Measurements from ENCODE around the genes C11orf80, PTPRCAP and NDUFS8.

GRCh38 chr11:66744545-66745645, at the start of gene C11orf80:
TSS of gene C11orf80 (plus strand) at chr11:66744769.
- RRBS, result 3% methylated on average over 35 of the region's 109 CpGs

DNA sequence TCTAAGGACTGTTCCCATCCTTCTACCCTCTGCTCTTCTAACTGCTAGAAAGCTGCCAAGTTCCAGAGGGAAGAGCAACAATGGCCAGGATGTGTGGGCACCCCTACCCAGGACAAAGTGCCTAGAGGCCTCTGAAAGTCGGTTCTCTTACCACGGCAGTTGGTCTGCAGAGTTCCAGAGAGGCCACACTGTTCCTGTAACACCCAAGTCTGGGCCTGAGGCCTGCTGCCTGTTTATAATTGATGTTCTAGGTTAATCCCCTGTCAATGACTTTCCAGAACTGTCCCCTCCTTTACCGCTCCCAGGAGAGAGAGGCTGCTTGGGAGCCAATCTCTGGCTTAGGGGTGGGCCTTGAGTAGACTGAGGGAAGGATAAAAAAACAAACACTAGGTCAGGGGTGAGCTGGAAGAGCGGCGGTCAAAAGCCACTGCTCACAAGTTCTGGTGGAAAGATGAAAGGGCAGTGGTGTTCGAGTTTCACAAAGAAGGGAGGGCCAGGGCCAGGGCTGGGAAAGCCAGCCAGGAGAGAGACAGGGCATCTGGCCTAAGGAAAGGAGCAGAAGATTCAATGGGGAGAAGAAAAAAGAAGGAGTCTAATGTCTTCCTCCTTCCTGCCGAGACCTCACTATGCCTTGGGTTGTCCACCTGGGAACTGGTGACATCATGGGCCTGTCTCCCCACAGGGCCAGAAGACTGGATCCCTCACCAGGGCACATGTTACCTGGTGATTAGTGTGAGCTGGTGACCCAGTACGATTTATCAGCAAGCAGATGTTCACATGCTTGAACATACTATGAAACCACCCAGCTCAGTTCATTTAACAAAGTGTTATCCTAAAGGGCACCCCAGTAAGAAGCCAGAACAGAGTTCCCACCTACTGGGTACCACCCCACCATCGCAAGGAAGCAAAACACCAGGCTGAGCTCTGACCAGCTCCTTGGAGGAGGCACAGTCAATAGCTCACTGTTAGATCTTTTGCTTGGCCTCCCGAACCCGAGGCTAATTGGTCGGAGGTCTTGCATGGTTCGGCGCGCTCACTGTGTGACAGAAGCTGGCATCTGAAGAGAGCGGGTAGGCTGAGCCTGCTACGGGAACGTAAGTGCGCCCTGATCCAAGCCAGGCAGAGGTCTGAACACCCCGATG, 50.1 kb downstream of the PC start:
- RRBS, result no CpG with 5 or more reads among the region's 20 CpGs

DNA sequence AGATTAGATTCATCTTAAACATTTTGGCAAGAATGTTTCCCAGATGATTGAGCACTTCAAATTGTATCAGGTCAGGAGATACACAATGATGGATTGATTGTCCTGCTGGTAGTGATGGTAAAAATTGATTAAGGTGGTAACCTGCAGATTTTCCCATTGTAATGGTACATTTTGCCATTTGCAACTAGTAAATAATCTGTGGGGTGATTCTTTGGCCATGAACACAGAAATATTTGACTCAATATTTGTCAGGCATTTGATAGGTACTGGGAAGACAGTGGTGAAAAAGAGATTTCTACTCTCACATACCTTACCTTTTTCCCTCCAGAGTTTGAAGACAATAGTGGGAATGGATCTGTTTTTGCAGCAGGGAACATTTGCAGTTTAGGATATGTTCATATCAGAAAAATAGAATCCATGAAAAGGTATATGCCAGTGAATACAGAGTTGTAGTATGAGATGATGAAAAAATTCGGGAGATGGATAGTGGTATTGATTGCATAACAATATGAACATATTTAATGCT, 40.5 kb downstream of the KDM2A start:
- RRBS, result no CpG with 5 or more reads among the region's 1 CpG

GRCh38 chr11:67253685-67254760, 12.2 kb upstream of the GRK2 start:
- RRBS, result no CpG with 5 or more reads among the region's 16 CpGs

DNA sequence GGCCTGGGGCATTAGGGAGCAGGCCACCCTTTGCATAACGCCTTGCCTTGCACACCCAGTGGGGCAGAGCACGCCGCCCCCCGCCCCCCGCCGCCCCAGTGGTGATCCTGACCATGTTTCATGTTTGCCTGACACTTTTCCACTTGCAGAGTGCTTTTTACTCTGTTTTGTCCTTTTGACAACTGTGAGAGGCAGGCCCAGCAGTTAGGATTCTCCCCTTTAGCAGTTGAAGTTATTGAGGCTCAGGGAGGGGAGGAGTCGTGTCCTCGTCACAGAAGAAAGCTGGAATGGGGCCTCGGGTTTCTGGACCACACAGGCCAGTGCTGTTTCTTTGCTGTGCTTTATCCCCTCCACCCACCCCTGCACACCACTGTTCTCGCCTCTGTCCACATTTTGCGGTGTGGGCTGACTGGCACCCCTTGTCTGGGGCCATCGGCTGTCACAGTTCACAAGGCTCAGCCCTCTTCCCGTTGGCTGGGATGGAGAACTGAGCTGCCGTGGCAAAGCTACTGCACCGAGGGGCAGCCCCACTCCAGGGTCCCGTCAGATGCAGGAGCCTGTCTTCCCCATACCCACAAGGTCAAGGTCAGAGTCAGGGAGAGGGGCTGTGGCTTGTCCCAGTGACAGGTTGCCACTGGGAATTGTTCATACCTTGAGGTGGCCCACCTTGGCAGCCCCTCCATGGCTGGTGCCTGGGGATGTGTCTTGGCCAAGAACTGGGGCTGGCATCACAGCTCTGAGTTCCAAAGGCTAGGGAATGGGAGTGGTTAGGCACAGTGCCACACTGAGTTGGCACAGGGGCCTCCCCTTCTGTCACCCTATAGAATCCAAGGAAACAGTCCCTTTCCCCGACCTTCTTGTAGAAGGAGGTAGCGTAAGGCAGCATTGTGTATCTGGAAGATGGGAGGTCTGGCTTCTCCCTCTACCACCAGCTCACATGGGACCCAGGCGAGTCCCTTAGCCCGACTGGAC, 3.1 kb downstream of the GRK2 start:
- RRBS, result no CpG with 5 or more reads among the region's 20 CpGs

GRCh38 chr11:67286686-67287381, 2.3 kb upstream of the ANKRD13D start:
- RRBS, result no CpG with 5 or more reads among the region's 5 CpGs

DNA sequence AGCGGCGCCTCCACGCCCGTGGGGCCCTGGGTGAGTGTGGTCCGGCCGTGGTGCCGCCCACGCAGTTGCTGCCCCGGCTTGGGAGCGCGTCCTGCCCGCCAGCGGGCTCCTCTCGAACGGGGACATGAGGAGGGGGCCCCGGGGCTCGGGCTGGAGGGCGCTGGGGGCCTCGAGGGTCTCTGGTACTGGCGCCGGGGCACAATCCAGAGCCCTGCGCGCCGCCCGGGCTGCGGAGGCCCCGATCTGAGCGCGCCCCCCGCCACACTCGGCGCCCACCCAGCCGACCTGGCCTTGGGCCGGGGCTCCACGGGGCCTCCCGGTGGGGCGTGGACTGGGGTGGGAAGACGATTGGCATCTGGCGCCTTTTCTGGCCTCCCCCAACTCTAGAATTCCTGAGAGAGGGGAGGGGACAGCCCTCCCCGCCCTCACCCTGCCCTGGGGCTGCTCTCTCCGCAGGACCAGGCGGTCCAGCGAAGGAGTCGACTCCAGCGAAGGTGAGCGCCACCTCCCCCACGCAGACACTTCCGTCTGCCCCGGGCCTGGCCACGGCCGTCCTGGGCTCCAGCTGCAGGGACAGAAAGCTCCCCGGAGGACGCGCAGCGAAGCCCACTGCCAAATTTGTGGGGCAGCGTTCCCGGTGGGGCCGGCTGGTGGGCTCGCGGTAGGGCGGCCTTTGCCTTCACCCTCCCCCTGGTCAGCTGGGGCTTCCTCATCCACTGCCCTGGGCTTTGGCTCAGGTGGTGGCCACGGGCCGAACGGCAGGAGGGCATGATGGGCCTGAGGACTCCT, 526 bp downstream of the SSH3 start:
- RRBS, result 6% methylated on average over 37 of the region's 64 CpGs

GRCh38 chr11:67372816-67373388, 496 bp downstream of the CLCF1 start:
- RRBS, result under 1% methylated on average over 54 of the region's 78 CpGs

DNA sequence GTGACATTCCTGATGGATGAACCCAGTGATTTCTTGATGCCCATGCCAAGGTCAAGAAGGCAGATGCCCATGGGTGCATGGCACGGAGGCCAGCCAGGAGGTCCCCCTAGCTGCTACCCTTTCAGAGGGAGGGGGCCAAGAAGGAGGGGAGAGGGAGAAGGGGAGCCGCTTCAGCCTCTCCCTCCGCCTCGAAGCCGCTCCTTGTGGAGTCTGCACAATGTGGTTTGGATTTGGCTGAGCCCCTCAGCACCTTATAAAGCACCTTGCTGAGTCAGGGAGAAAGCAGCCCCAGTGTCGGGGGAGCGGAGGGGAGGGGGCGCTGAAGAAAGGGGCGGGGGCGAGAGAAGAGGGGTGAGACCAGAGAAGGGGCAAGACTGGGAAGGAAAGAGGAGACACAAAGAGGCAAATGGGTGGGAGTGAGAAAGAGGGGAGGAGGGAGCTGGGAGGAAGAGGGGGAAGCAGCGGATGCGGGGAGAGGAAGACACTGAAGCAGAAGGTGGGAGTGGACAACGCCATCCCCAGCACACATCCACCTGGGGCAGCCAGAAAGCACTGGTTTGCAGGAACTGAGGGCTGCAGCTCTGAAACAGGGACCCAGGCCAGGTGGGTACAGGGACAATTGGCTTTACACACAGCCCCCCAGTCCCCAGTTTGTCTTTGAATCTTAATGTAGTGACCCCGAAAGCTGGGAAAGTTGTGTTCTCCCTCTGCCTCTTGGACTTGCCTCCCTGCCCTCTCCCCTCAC, 2.3 kb upstream of the CLCF1 start:
- RRBS, result no CpG with 5 or more reads among the region's 14 CpGs

DNA sequence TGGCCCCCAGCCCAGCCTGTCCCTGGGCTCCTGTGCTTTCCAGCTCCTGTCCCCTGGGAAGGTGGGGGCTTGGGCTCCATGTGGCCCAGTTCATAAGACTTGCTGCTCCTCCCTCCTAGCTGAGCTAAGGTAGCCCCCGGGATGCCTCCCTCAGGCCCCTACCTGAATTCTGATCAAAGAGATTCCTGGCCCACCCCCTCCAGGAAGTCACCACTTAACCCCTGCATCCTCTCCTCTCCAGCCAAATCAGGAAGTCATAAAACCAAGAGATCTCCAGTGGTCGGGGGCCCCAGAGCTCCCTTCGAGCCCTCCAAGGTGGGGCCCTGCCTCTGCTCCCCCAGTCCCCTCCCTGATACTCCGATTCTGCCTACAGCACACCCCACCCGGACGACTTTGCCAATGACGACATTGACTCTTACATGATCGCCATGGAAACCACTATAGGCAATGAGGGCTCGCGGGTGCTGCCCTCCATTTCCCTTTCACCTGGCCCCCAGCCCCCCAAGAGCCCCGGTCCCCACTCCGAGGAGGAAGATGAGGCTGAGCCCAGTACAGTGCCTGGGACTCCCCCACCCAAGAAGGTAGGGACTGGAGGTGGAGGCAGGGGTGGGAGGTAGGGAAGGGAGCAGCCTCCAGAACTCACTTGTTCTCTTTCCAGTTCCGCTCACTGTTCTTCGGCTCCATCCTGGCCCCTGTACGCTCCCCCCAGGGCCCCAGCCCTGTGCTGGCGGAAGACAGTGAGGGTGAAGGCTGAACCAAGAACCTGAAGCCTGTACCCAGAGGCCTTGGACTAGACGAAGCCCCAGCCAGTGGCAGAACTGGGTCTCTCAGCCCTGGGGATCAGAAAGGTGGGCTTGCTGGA, 4.6 kb downstream of the PPP1CA start:
- RRBS, result 95% methylated on average over 4 of the region's 17 CpGs

- RRBS, result no CpG with 5 or more reads among the region's 38 CpGs
These were observed 3.1 kb downstream of the PPP1CA start for GRCh38 chr11:67398282-67399162.

GRCh38 chr11:67433878-67434532, 3.5 kb downstream of the PTPRCAP start:
- RRBS, result 99% methylated on average over 11 of the region's 21 CpGs

GRCh38 chr11:67437403-67438247, at the start of gene PTPRCAP:
TSS of gene PTPRCAP (minus strand) at chr11:67437682.
- RRBS, result 98% methylated on average over 5 of the region's 21 CpGs

DNA sequence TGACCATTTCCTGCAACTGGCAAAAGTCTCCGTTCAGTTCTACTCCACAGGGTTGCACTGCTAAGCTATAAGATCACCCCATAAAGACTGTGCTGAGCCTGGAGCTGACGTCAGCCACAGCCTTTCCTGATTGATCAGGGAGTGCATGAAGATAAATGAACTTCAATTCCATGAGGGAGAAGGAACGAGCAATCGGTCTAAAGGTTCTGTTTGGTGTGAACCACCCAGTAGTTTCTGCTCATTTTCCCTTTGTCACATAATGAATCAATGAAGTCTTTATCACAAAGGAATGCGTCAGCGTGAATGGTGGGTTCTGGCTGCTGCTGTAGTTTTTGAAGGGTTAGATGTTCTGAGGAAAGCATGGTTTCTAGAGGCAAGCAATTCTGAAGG, 2.0 kb upstream of the ACY3 start:
- RRBS, result no CpG with 5 or more reads among the region's 6 CpGs

DNA sequence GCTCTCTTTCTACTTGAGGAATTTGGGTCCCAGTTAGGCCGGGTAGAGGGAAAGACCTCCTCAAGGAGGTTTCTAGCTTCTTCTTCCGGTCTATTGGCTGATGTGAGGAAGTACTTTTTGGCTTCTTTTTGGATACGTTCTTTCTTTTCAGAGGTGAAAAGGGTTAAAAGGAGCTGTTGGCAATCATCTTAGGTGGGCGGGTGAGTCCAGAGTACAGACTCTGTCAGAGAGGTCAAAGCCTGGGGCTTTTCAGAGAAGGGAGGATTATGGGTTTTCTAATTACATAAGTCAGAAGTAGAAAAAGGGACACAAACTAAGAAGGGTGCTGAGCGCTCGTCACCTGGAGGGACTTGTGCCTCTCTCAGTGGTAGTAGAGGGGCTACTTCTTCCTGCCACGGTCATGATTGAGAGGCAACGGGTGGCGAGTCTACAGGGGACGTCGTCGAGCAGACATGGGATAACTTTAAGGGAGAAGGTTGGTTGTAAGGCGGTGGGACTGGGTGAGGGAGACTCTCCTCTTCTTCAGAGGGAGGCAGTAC, 117.6 kb downstream of the UNC93B1 start:
- RRBS, result no CpG with 5 or more reads among the region's 13 CpGs

DNA sequence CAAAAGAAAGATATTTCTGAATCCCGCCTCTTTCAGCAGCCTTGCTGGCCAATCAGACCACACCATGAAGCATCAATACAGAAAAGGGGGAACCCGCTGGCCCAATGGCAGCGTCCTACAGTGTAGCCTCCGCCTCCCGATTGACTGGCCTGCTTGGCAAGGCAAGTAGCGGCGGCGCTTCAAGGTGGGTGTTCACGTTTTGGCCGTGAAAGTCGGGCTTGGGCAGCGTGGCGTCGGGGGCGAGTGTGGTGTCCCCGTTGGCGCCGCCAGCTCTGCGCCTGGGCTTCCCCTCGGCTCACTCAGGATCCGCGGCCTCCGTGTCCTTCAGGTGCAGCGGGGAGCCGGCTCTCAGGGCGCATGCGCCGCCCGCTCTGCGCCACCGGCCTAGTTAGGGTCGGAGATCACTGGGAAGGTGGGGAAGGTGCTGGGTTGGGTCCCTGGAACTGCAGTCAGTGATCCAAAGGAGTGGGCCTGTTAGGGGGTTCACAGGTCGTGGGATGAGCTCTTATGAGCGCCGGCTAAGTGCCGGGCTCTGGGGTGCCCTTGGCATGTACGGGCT, at the start of gene NDUFS8:
TSS of gene NDUFS8 (plus strand) at position 132 of the 559 bp plus-strand sequence.
- RRBS, result 2% methylated on average over 8 of the region's 37 CpGs

DNA sequence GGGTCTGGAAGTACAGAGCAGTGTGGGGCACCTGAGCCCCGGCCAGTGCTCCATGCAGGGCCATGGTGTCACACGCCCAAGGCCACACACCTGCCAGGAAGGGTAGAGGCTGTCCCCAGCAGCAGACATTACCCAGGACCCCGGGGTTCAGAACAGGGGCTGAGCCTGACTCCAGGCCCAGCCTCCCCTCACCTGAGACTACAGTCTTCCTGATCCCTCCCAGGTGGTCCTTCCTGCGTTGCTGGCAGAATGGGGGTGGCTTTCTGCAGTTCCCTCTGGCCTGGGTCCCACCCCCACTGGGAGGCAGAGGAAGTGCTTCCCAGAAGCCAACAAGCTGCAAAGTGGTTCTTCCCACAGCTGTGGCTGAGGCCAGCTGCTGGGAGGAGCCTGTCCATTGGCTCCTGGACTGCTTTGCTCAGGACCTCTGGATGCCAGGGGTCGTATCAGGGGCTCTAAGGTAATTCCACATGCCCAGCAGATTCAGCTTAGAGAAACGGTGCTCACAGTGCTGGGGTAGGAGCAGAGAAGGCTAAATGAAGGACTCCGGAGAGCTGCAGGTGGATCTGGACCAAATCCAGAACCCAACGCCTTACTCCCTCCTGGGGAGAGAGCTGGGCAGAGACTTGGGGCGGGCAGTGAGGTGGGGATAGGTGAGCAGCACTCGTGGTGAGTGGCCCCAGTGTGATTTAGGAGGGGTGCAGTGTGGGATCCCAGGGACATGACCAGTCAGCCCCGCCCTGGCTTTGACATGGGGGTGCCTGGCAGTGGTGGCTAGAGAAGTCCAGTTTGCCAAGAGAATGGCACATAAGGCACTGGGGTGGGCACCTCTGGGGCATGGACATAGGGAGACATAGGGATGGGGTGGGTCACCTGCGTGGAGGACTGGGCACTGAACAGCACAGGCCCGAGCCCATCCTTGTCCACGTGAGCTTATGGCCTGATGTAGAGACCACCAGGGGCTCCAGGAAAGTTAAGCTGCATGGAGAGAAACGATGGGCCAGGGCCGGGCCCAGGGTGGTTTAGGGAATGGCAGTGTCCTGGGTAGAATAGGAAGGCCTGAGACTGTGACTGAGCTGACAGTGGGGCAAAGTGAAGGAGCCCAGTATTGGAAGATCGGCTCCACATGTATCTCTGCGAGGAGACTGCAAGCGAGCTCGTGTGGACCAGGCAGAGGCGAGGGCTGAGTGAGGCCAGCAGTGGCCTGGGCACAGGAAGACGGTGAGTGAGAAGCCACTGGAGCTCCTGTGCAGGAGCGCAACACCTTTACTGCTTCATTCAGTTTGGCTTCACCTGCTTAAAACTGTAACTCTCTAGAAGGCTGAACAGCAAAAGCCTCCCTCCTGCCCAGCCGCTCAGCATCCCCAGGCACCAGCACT, 12.9 kb downstream of the TCIRG1 start:
- RRBS, result 81% methylated on average over 3 of the region's 24 CpGs

DNA sequence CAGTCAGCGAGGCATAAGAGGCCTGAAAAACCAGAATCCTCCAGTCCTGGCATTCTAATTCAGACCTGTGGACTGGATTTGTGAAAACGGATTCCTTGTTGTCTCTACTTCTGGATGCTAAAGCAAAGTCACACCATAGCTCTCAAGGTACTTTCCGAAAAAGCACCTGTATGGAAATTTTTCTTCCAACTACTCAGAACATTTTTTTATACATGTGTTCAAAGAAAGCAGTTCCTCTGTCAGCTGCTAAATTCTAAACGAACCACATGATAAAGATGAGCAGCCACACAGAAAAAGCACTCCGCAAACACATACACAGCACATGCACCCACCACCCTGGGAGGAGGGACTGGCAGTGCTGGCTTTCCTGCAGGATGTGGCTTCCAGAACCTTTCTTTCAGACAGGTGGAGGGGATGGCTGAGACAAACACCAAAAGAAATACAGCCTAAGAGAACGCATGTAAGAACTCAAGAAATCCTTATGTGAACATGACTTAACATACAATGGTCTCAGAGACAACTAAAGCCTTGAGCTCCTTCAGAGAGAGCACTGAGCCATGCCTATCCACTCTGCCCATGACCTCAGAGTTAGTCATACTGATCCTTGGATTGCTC, 43.0 kb upstream of the CHKA start:
- RRBS, result no CpG with 5 or more reads among the region's 6 CpGs

- RRBS, result no CpG with 5 or more reads among the region's 60 CpGs
These were observed 624 bp downstream of the KMT5B start for GRCh38 chr11:68212354-68212990.

- RRBS, result 72% methylated on average over 10 of the region's 27 CpGs
These were observed 3.3 kb upstream of the KMT5B start for GRCh38 chr11:68216017-68217100.

All from HTR-8/SVneo (cell line).